Measurements from ENCODE around the gene GNPNAT1.

DNA sequence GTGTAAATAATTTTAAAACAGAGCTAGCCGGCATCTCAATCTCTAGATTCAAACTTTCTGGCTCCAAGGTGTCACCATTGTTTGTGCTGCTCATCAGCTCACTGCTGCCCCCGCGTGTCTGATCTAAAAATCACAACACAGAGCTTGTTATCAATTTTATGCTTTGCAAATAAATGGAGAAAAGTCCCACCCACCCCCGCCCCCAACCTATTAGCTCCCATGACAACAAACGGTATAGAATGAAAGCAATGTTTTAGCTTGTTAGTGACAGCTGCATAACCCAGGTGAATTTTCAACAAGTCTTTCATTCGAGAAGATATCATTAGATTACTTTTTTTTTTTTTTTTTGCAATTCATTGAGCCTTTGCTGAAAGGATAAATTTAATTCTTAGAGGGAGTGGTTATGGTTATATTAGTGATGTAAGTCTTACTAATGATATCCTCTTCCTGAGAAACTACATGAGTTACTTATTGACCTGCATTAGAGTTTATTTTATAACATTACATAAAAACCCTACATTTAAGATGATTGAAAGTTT lies 11.2 kb upstream of the ABHD12B start:
- PRO-cap, result unidirectional peak, minus-strand start at position 120 of the sequence
- RAMPAGE, long total RNA, result no peak

GRCh38 chr14:50865502-50865917 lies 6.3 kb upstream of the ABHD12B start:
- PRO-cap, result no peak
- RAMPAGE, long total RNA, result no peak

DNA sequence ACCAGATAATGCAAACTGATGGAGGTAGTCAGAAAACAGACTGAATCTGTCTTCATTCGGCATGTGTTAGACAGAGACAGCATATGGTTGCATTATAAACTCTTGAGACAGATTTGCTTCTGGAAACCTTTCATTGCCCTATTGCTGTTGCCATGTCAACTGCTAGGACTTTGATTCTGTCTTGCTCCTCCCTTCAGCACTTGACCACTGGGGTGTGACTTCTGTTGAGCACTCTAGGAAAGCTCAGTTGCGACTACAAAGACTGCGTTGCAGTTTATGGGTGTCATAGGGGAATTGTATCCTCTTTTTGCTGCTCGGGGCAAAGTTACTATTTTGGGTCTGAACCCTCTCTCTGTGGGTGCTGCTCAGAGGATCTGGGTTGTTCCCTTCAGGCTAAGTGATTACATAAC lies 44.2 kb upstream of the TRIM9 start:
- PRO-cap, result no peak
- RAMPAGE, long total RNA, result no peak

DNA sequence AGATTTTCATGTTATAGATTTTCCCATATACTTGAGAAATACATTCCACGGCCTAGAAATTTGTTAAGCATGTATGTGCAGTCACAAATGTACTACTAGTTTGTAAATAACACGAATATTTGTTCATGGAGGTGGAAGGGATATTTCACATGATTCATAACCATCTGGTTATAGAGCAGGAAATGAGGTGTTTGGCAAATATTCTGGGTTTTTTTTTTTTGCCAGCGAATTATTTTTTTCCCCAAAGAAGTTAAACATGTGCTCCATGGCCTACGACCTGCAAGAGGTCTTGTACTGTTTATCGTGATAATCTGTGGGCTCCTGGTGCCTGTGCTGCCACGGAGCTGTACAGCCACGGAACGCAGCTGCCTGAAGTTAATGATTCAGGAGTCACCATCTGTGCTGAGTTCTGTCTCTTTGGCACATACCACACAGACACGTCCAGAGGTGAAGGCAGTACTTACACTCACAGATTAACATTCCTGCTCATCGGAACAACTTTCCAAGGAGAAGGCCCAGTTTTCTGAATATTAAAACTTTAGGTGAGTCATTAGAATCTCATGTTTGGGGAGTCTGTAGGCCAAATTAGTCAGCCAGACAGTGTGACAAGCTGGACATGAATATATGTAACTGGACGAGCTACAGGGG lies 156.3 kb downstream of the TMX1 start:
- PRO-cap, result no peak
- RAMPAGE, long total RNA, result no peak

- PRO-cap, result no peak
- RAMPAGE, long total RNA, result no peak
Observed at GRCh38 chr14:51697899-51698234, 46.2 kb downstream of the FRMD6 start.

DNA sequence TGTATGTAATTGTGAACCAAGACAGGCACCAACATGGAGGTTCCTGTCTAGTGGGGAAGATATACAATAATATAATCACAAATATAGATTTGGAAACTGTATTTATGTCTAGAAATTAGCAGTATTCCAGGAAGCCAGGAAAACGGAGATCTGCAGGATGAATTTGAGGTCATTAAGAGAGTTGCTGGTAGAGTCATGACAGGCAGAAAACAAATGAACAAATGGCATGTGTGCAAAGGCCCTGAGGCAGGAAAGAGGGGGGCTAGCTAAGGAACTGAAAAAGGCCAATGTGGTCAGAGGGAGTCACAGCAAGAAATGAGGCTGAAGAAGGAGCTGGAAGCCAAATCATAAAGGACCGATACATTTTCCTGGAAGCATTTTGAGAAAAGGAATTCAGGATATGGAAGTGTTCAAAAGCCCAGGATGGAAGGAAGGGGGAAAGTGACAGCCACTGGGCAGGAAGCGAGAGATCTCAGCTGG lies 49.7 kb downstream of the GNG2 start:
- PRO-cap, result no peak
- RAMPAGE, long total RNA, result no peak

DNA sequence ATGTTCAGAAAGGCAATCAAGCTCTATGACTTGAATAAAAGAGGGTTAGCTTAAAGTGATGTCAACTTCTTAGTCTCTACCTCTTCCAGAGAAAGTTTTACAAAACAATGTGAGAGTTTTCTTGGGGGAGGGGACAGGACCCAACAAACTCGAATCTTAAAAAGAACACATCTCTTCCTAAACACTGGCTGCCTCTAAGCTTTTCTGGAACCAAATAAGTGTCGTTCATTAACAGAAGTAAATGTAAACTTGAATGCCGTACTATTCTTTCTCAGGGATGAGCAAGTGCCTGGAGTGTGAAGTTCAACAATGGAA lies 23.9 kb downstream of the RTRAF start:
- PRO-cap, result no peak
- RAMPAGE, long total RNA, result no peak

DNA sequence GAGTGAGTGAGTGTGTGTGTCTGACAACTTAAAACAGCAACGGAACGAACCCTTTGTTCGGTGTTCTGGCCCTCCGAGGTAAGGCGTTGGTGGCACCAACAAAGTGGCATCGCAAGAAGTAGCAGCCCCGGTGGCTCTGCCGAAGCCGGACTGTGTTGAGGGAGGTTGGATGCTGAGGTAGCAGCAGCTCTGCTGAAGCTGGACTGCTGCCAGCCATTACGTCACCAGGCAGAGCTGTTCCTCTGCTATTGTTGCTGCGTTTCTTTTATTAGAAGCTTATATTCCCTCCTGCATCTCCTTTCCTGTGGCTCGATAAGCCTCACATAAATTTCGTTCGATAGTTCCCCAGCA lies 1.1 kb downstream of the GPR137C start:
- PRO-cap, result bidirectional peak, plus-strand start at position 279 of the sequence, minus-strand start at position 154 of the sequence
- RAMPAGE, long total RNA, result no peak

DNA sequence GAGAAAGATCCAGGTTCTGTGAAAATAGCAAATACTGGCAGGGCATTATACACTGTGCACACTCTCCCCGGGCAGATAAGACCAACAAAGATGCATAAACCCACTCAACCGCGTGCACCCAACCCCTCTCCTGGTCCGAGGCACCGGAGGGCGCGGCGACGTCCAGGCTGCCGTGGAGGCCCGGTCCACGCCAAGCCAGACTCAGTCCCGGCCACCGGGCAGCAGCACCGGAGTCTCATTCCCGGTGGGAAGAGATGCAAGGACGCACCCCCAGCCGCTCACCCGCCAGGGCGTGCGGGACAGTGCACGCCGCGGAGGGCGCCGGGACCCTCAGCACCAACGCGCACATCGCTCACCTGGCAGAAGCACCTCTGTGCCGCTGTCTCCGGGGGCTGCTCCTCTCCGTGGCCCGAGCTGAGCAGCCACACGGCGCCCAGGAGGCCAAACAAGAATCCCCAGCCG lies 315 bp downstream of the ERO1A start:
- PRO-cap, result bidirectional peak, plus-strand start at position 238 of the sequence, minus-strand start at position 112 of the sequence; bidirectional peak, plus-strand start outside the sequence, minus-strand start at position 375 of the sequence
- RAMPAGE, long total RNA, result no peak

GRCh38 chr14:52791125-52791722 lies at the start of gene GNPNAT1:
TSS of gene GNPNAT1 (minus strand) at chr14:52791607.
- PRO-cap, result bidirectional peak, plus-strand start at chr14:52791895, minus-strand start at chr14:52791607
- RAMPAGE, long total RNA, result no peak

GRCh38 chr14:53010893-53011662 lies 60.2 kb upstream of the FERMT2 start:
- PRO-cap, result bidirectional peak, plus-strand start at chr14:53011163, minus-strand start at chr14:53011116
- RAMPAGE, long total RNA, result no peak

DNA sequence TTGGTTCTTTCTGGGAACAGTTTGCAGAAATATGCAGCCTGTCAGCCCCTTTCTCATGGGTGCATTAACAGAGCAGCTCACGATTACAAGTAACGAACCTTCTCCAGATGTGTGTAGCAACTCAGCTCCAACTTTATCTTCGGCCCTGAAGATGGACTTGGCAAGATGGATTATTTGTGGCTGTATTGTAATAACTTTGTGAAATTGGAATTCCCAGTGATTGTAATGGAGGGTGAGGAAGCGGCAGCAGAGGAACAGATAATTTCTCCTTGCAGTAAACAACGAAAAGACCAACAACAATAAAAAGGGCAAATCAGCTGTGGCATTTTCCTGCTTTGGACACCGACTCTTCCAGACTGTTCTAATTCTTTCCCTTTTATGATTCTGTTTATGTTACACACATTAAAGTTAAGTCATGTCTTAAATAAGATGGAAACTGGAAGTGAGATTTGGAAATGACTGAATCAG lies 214.7 kb upstream of the DDHD1 start:
- PRO-cap, result no peak
- RAMPAGE, long total RNA, result no peak

DNA sequence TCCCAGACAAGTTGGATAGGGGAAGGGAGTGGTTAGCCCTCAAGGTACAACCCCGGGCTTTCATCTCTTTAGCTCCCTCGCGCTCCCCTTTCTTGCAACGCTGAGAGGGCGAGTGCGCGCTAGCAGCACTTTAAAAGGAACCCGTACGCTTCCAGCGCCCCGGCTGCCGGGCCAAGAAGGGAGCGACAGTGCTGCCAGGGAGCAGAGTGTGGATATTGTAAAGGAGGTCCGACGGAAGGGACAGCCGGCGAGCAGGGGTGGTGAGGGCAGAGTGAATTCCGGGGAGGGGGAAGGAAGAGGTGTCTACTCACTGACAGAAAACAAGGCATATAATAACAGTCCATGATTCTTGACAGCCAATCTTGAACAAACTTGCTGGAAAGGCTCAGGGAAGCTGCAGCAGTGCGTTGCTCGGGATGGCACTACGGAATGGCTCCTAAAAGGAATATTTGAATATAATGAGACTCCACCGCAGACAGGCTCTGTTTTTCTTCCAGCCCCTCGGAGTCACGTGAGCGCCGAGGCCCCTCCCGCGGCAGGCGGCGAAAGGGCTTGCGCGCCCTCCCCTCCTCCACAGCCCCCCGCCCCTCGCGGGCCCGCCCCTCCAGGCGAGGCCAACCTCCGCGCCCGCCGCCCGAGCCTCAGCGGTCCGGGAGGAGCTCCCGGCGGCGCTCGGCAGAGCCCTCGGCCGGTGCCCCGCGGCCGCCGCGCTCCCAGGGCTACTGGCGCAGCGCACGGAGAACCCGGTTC lies 3.5 kb downstream of the BMP4 start:
- PRO-cap, result bidirectional peak, plus-strand start at position 359 of the sequence, minus-strand start at position 273 of the sequence; bidirectional peak, plus-strand start at position 644 of the sequence, minus-strand start at position 431 of the sequence
- RAMPAGE, long total RNA, result no peak

- PRO-cap, result no peak
- RAMPAGE, long total RNA, result no peak
Observed at GRCh38 chr14:54349121-54349709, 47.6 kb upstream of the CDKN3 start.

- PRO-cap, result no peak
- RAMPAGE, long total RNA, result no peak
Observed at GRCh38 chr14:54424130-54424657, 17.0 kb downstream of the CNIH1 start.

GRCh38 chr14:54564755-54565444 lies 2.0 kb upstream of the SAMD4A start:
- PRO-cap, result bidirectional peak, plus-strand start at chr14:54565316, minus-strand start at chr14:54565221
- RAMPAGE, long total RNA, result no peak

DNA sequence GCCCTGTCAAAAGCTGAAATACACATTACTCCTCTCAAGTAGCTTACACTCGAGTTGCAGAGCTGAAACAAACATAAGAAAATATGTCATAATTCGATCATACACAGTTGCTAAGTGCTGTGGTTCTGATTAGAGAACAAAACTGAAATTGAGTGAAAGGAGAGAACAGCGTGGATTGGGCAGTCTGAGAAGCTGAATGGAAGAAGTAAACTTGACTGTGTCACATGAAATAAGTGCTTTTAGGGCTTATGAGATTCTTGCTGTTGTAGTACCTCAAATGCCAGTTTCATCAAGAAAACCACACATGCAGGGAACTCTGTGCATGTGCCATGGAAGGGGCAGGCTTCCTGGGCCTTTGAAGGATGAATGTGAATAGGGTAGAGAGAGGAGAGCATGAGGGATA lies 7.2 kb downstream of the SAMD4A start:
- PRO-cap, result no peak
- RAMPAGE, long total RNA, result no peak

- PRO-cap, result no peak
- RAMPAGE, long total RNA, result no peak
Observed at GRCh38 chr14:54642495-54643436, 75.8 kb downstream of the SAMD4A start.

DNA sequence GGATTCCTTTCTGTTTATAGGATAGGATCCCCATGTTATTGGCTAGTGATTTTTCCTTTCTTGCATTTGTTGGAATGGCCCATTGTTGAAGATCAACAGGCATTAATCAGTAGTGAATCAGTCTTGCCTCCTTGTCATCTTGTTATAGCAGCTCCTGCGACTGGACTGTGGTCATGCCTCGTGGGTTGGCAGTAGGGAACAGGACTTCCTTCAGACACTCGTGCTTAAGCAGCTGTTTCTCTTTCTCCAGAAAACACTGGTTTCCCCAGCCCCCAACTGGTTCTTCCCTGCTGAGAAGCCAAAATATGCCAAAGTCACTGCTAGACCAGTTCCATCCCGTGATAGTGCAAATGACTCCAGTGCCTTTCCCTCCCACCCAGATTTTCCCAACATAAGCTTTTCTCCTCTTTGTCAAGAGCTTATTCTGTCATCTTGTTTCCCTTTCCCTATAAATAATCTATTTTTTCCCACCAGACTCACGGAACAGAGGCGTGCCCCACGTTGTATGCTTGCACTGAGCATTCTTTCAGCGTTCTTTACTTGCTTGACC lies 83.5 kb downstream of the SAMD4A start:
- PRO-cap, result bidirectional peak, plus-strand start at position 346 of the sequence, minus-strand start at position 202 of the sequence
- RAMPAGE, long total RNA, result no peak

- PRO-cap, result no peak
- RAMPAGE, long total RNA, result no peak
Observed at GRCh38 chr14:54701749-54702674, 135.1 kb downstream of the SAMD4A start.

Measured in GM23338 (cell line).